Hair follicle dermal papilla cell (primary cell): ENCODE measurements around the genes DSC1 and DSG1.

DNA sequence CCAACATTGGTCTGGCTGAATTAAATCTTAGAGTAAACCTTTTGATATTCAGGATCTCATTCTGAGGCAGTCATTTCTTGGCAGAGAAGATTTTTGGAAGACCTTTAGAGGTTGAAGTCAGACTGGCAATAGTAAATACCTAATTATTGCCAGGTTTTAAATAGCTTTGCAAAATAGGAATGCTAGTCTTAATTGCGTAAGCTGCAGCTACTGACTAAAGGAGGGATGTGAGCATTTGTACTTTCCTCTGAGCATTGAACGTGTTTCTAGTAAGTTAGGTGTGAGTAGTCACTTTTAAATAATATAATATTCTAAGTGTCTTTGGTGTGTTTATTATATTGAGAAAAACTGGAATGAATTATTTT, 127.2 kb downstream of the CHST9 start:
- CAGE, long polyA plus RNA, result no peak

DNA sequence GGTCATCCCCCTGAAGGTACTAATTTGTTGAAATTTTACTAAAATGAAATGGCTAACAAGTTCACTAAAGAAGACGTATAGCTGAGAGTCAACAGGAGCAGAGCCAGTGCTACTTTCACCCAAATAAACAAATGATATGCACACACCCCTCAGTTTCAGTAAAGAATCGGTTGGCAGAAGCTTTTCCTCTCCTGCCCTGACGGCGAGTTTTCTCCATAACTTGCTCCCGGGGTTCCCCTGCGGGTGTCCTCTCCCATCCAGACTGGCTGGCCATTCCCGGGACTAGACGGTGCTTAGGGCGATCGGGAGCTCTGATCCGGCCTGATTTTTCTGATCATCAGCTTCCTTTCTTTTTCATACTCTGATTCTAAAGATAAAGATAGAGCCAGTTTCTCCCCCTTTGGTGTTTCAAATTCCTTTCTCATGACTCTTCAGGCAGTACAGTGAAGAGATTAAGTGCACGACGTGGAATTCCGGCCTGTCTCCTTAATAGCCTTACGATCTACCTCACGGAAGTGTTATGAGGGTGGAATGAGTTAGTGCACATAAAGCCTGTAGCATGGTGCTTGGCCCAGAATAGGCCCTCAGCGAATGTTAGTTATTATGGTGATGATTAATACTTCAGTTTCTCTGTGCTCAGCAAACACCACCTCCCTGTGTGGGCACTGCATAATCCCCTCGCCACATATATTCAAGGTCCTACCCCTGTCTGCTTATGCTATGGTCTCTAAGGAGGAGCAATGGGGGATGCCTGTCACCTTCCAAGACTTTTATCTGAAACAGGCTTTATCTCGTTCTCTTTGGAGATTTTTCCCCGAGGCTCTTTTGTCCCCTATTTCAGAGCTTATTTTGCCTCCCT, 255.0 kb downstream of the CDH2 start:
- CAGE, long polyA plus RNA, result no peak

GRCh38 chr18:28134651-28135257, 42.2 kb downstream of the CDH2 start:
- CAGE, long polyA plus RNA, result no peak

DNA sequence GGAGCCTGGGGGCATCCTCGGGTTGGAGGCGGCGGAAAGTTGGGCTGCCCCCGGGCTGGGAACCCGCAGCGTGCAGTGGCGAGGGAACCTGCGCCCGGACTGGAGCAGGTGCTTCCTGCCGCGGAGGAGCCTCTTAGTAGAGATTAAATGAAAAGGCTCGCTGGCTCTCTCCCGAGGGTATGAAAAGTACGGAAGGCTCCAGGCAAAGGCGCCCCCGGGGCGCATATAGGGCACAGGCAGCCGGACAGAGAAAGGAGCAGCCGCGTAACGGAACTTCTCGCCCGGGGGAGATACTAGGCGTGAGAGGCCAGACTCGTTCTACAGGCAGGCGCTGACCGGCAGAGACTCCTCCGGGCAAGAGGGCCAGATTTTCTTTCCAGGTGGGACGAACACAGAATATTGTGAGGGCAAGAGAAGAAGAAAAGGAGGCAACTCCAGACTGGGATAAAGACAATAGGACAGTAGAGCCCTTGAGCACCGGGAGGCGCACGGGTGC, 899 bp downstream of the CDH2 start:
- CAGE, long polyA plus RNA, result no peak

- CAGE, long polyA plus RNA, result no peak
Observed at GRCh38 chr18:30682411-30682850, 360.1 kb downstream of the DSC3 start.

GRCh38 chr18:31099870-31100354, 2.3 kb downstream of the DSC2 start:
- CAGE, long polyA plus RNA, result no peak

GRCh38 chr18:31162565-31163044, at the start of gene DSC1:
Gene DSC1 (minus strand): TSS chr18:31162856.
- CAGE, long polyA plus RNA, result no peak

DNA sequence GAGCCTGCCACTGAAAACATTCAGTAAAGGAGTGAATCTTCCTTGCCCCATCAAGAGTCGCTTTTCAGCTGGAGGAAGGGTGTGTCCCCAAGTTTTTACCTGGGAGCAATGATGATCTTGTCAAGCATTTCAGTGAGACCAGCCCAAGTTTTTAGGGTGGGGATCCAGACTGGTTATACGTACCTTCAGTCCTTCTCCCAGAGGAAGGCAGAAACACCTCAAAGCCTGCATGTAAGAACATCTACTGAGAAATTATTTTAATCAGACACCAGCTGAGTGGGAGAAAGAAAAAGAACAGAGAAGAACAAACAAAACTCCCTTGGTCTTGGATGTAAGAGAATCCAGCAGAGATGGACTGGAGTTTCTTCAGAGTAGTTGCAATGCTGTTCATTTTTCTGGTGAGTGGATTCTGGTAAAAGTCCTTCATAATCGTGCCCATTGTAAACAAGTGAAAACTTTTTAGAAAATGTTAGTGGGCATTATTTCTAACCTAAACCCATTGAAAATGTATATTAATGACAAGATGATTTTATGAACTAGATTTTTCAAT, at the start of gene DSG1:
DSG1 (plus strand) TSS at position 210 of the 550 bp plus-strand sequence.
- CAGE, long polyA plus RNA, result no peak

GRCh38 chr18:31513348-31514295, 15.6 kb downstream of the DSG2 start:
- CAGE, long polyA plus RNA, result no peak

GRCh38 chr18:31685613-31685745, 1.1 kb upstream of the B4GALT6 start:
- CAGE, long polyA plus RNA, result no peak

GRCh38 chr18:31943326-31944093, 582 bp upstream of the TRAPPC8 start:
- CAGE, long polyA plus RNA, result no peak

GRCh38 chr18:32208076-32208425, 18.2 kb downstream of the MEP1B start:
- CAGE, long polyA plus RNA, result no peak

GRCh38 chr18:32213743-32214205, 23.9 kb downstream of the MEP1B start:
- CAGE, long polyA plus RNA, result no peak

DNA sequence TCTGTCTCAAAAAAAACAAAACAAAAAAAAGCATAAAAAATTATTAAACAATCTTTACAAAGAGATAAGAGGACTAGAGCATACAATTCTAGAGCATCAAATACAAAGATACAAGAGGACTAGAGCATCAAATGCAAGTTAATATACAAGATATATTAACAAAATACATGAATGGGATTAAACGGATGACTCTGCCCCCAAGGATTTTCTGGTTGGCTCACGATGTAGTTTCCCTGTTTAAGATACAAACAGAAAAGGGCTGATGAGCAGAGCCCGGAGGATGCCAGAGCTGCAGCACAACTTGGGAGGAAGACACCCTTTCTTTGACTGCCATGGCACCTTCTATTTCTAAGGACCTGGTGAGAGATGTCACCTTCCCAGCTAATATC, 93.7 kb downstream of the MEP1B start:
- CAGE, long polyA plus RNA, result no peak

- CAGE, long polyA plus RNA, result no peak
Observed at GRCh38 chr18:32385122-32385843, 85.4 kb downstream of the GAREM1 start.

DNA sequence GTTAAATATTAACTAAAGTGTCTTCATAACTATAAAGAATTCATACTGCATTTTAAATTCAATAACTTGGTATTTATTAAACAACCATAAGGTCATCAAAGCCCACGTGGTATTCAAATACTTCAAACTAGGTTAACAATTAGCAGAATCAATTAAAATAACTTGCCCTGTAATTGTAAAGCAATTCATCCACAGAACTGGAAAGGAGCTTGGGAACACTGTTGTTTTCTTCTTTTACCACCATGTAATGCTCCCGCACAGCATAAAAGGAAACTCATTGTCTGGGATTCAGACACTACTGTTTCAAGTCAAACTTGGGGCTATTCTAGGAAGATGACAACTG, 10.4 kb downstream of the GAREM1 start:
- CAGE, long polyA plus RNA, result no peak

- CAGE, long polyA plus RNA, result no peak
Observed at GRCh38 chr18:32468287-32468673, 2.4 kb downstream of the GAREM1 start.

- CAGE, long polyA plus RNA, result no peak
Observed at GRCh38 chr18:32771880-32772430, 868 bp downstream of the KLHL14 start.

DNA sequence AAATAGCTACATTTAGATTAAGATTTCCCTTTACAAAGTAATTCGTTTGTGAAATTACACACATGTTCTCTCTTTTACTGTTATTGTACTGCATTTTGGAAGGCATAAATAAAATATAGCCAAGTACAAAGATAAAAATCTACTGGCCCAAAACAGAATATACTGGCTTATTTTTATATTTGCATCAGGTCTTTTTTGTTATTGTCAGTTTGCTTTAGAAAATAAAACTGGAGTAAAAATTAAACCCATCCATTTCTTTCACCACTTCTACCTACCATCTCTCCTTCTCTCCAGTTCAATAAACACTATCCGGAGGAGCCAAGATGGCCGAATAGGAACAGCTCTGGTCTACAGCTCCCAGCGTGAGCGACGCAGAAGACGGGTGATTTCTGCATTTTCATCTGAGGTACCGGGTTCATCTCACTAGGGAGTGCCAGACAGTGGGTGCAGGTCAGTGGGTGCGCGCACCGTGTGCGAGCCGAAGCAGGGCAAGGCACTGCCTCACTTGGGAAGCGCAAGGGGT, 106.2 kb upstream of the NOL4 start:
- CAGE, long polyA plus RNA, result no peak

DNA sequence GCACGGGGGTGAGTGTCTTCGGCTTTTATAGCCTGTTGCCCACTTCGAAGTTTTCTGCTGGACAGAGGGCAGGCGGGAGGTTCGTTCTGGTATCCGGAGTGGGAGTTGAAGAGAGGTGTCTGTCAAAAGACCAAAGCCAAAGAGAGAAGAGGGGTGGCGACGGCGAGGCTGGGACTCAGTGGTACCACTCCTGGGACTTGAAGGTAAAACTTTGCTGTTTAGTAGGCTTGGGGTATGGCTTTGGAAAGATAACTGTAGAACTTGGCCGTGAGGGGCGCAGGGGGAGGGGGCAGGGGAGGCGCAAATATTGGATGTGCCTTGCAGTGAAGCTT, 215.7 kb upstream of the DTNA start:
- CAGE, long polyA plus RNA, result no peak